SJCRH30 (cell line): ENCODE data around the genes EAF1 and DAZL.

GRCh38 chr3:15326102-15326729 lies 6.2 kb downstream of the SH3BP5 start:
- RAMPAGE, long total RNA = no peak

DNA sequence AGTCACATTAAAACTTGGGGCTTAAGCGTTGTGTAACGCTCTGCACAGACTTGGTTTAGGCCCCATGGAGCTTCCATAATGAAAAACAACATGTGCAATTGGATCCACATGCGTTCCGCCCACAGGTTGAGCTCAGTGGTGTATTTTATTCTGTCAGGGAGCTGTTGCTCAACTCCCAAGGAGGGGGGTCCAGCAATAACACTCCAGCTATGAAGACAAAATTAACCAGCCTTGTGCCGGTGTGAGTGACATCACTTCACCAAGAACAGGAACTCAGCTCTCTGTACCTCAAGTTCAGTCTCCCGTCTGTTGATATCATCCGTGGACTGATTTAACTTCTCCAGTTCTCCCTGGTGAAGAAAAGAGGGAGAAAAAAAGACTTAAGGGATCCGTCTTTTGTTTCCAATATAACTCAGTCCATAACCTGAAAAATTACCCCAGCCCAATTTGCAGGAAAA lies 2.1 kb downstream of the SH3BP5 start:
- RAMPAGE, long total RNA = no peak

DNA sequence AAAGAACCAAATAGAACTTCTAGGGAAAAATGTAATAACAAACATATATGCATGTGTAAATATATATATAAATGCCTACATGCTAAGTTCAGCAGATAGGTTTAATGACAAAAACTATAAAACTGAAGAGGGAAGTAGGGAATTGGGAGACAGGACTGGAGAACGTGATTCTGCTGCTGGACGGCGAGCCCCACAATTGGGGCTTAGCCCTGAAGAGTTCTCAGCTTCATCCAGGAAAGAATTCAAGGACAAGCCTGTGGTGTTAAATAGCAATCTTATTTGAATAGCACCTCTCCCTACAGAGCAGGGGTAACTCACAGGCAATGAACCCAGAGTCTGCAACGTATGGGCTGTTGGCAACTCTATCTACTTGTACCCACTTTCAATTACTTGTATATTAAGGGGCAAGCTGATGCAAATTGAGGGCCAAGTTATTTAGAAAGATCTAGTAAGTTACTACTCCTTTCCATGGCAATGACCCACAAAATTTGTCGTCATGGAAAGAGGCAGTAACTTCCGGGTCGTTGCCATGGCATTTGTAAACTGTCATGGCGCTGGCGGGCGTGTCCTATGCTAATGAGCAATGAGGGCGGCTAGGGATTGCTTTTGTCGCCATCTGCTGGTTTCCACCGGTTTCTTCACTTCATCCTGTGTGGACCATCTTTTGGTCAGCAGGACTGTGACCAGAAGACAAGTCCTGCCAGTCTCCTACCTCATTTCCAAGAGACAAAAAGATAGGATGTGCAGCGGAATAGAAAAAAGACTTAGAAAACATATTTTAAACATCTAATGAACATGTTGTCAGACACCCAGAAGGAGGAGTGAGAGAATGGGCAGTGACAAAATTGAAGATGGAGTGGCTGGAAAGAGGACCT lies 45.7 kb upstream of the SH3BP5 start:
- RAMPAGE, long total RNA = no peak

GRCh38 chr3:15427227-15428179 lies at the start of gene EAF1:
Gene EAF1 (plus strand): TSS chr3:15427598.
- RAMPAGE, long total RNA = start-site peak on the plus strand at chr3:15427557-15427629, 312 and 69 reads in 2 replicates

DNA sequence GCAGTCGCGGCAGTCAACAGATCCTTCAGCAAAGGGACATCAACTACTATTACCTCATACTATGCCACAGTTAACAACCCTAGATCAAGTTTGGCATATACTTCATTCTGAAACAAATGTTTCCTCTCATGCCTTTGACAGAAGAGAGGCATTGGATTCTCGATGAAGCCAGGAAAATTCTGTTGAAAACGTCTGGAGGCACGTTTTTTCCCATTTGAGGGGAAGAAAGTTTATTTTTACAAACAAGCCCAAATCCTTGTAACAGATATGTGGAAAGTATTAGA lies 65.3 kb downstream of the ANKRD28 start:
- RAMPAGE, long total RNA = no peak

- RAMPAGE, long total RNA = no peak
These were observed 44.9 kb downstream of the ANKRD28 start for GRCh38 chr3:15752659-15753496.

DNA sequence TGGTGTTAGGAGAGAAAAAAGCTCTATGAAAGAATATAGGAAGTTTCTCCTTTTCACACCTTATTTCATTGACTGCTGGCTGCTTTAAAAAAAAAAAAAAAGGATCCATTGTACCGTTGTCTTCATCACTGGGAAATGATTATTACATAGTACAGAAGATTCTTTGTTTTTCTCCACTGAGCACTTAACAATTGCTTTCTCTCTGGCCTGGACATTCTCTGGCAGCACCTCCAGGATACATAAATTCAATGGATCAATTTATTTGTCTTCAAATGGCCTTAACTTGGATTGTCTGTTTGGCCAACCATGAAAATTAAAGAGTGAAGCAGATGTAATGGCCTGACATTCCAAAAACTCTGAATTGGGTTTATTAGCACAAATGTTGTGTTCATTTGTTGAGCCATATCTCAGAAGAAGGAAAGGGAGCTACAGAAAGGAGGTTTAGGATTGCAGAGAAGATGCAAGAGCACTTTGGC lies 37.1 kb downstream of the DPH3 start:
- RAMPAGE, long total RNA = no peak

- RAMPAGE, long total RNA = no peak
These were observed 22.9 kb downstream of the OXNAD1 start for GRCh38 chr3:16287710-16288470.

DNA sequence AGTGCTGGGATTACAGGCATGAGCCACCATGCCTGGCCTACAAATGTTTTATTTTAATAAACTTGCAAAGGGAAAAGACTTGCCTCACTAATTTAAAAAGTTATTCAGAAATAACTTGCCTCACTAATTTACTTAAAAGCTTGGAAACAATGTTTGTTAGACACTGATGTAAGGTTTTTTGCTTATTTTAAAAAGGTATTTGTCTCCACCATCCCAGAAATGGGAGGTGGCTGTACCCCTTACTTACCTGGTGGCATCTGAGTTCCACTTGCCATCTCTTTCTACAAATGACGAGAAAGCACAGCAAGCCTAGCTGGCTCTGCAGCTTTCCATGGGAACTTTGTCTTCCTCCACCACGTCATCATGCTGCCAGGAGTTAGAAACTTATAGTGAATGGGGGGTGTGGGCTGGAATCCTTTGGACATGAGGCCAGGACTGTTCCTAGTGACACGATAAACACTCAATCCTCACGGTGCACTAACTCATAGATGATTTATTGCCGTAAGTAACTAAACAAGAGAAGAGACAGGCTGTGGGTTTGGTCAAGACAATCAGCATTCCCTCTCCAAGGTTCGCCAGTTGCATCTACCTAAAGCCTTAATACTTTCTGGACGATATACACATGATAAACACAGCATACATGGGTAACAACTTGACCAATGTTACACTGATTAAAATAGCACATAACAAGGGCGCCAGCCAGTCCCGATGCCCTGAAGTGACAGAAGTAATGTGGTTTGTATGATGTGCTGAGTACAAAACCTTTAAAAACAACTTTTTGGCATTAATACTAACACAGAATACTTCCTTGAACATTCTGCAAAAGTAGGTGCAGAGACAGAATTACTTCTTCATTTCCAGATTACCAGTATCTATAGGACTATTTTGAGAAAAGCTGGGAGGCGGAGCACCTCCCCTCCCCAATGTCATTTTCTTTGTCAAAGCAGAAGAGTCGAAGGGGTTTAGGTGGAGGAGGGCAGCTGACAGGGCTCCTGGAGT lies 50.7 kb downstream of the OXNAD1 start:
- RAMPAGE, long total RNA = no peak

- RAMPAGE, long total RNA = no peak
These were observed 86.2 kb downstream of the RFTN1 start for GRCh38 chr3:16427035-16427888.

DNA sequence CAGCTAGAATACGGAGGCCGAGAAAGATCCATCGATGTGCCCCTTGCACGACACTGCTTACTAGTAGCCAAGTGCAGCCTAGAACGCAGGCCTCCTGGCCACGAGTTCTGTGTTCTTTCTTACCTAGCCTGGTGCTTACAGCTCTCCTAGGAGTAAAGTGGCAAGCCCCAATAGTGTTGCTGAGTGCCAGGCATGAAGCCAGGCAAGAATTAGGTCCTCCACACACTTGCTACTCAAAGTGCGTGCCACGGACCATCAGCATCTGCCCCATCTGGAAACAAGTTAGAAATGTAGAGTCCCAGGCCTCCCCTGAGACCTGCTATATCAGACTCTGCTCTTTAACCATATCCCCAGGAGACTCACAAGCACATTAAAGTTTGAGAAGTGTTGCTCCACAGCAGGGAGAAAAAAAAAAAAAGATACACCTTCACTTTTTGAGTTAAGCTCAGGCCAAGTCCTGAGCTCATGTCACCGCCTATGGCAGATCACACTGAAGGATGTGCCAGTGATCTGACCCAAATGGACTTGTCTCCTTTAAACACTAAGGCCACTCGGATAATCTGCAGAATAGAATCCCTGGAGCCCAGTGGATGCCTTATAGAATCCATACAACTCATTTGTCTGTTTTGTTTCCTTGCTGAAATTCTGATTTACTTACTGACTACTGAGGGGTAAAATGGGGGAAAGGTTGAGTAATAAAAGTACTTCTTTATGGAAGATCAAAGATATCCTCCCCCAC lies 82.2 kb downstream of the RFTN1 start:
- RAMPAGE, long total RNA = no peak

- RAMPAGE, long total RNA = no peak
These were observed 51.0 kb downstream of the RFTN1 start for GRCh38 chr3:16462467-16462871.

DNA sequence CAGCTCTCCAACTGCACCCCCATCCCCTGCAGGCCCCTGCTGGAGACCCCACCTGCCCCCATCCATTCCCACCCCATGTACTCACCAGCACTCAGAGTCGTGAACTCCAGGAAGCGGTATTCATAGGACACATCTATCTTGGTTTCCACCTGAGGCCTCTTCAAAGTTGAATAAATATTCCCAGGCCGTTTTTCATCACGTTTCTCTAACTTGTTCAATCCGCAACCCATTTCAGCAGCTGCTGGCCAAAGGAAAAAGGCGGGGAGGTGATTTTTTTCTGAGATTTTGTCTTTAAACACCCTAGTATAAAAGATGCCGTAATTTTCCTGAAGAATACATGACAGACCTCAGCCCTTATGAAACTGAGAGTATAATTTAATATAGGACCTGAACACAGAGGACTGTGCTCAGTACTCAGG lies 19.9 kb downstream of the RFTN1 start:
- RAMPAGE, long total RNA = no peak

DNA sequence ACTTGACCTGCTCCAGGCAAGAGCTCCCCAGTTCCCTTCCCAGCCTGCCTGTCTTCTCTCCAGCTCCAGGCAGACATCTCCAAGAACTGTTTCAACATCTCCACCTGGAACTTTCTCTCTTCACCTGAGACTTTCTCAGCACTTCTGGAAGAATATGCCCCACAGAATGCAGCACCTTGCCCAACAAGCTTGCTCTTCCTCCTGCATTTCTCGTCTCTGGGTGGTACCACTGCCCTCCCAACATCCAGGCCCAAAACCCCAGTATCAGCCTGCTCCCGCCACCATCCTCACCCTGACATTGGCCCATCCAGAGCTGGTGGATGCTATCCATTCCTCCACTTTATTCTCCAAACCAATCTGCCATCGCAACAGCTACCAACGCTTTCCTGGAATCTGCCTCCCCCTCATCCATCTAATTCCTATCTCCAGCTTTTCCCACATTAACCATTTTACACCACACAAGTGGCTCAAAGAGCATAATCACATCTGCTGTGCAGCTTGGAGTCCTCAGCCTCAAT lies 8.7 kb downstream of the RFTN1 start:
- RAMPAGE, long total RNA = no peak

DNA sequence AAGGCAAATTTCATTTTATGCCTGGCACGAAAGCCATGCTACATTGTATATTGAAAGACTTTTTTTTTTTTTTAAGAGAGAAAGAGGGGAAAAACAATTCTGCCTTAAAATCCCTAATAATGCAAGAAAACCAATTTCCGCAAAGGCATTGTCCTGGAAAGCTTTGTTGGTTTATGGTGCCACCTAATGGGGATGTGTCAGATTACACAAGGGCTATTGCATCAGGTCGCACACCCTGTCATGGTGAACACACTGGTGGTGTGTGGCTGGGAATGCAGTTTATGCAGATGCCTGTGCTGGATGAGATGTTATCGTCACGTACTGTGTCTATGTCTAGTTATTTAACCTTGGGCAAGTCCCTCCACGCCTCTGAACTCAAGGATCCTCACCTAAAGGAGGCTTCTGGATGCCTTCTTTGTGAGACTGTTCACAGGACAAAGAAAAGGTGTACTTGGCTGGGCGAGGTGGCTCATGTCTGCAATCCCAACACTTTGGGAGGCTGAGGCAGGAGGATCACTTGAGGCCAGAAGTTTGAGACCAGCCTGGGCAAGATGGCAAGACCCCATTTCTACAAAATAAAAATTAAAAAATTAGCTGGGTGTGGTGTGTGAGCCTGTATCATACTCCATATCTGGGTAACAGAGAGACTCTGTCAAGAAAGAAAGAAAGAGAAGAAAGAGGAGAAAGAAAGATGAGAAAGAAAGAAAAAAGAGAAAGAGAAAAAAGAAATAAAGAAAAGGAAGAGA lies 37.4 kb upstream of the RFTN1 start:
- RAMPAGE, long total RNA = no peak

- RAMPAGE, long total RNA = no peak
These were observed at the start of gene DAZL for GRCh38 chr3:16605150-16605861. Gene DAZL (minus strand): TSS chr3:16605423.

- RAMPAGE, long total RNA = no peak
These were observed 1.7 kb upstream of the PLCL2 start for GRCh38 chr3:16883114-16883404.

DNA sequence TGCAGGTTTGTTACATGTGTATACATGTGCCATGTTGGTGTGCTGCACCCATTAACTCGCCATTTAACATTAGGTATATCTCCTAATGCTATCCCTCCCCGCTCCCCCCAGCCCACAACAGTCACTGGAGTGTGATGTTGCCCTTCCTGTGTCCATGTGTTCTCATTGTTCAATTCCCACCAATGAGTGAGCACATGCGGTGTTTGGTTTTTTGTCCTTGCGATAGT lies 69.2 kb downstream of the PLCL2 start:
- RAMPAGE, long total RNA = no peak

DNA sequence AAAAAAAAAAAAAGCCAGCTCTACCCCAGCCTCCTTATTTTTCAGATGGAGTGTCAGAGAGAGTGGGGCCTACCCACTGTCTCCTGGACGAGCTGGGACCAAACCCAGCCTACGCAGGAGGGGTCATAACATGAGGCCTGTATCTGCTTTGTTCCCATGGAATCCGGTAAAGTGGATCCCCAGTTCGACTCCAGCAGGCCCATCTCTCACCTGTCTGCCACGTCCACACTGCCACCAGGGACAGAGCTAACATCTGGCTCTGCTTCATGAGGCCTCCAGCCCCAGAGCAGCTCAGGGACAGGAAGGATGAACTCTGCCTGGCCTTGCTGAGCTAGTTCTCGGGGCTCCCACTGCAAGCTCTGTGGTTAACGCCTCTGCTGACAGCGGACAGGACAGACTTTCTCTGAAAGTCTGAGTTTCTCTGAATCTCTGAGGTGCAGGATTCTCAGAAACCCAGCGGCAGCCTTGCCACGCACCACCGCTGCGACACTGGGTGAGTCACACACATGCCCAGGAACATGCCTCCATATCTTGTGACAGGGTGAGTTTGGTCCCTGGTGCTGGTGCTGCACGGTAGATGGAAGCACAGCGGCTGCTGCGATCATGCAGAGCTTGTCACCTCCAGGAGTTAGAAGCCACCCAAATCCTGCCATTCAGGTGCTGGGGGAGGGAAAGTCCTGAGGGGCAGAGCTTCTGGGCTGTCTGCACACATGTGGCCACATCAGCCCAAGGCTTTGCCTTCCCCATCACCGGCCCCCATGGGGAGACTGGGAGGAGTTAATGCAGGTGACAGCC lies 266.8 kb downstream of the PLCL2 start:
- RAMPAGE, long total RNA = no peak

- RAMPAGE, long total RNA = no peak
These were observed 310.4 kb downstream of the PLCL2 start for GRCh38 chr3:17195233-17195526.